Right lobe of liver (tissue), 4 donors: ENCODE data around the gene CAMTA2.

GRCh38 chr17:4499022-4499503, 382 bp downstream of the SPNS2 start:
- PRO-cap, 4 experiments, result no peak in any of the 4 experiments
- RAMPAGE, long total RNA, 2 experiments, result no peak in any of the 2 experiments

GRCh38 chr17:4537490-4538275, 17.5 kb downstream of the MYBBP1A start:
- PRO-cap, 4 experiments, result no peak in any of the 4 experiments
- RAMPAGE, long total RNA, 2 experiments, result no peak in any of the 2 experiments

- PRO-cap, 4 experiments, result no peak in any of the 4 experiments
- RAMPAGE, long total RNA, 2 experiments, result no peak in any of the 2 experiments
Observed at GRCh38 chr17:4586041-4586724, 1.9 kb downstream of the SMTNL2 start.

- PRO-cap, 4 experiments, result no peak in any of the 4 experiments
- RAMPAGE, long total RNA, 2 experiments, result no peak in any of the 2 experiments
Observed at GRCh38 chr17:4607347-4607865, 23.1 kb downstream of the SMTNL2 start.

DNA sequence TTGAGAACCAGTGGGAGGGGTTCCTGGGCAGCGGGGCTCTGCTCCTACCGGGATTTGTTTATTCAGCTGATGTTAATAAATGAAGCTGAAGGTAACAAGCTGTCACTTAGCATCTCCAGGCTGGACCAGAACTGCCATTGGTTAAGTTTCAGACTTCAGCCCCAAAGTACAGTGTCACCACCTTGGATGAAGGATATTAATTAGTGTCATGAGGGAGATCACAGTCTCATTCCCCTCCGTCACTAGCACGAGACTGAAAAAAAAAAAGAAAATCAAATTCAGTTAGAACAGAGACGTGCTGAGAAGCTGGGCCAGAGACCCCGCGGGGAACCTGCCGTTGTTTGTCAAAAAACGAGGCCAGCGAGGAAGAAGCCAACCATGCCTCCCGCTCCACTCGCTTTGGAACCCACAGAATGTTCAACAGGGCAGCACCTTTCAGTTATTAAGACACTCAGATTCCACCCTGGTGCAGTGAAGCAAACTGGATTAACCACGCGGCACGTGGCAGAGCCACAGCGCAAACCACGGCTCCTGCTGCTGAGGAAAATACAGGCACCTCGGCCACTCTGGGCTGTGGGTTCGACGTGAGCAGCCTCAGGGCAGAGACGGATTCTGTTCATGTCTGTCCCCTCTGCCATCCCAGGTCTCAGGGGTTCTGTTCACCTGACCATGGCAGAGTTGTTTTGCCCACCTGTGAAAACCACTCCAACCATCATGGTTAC, 24.5 kb downstream of the ALOX15 start:
- PRO-cap, 4 experiments, result no peak in any of the 4 experiments
- RAMPAGE, long total RNA, 2 experiments, result no peak in any of the 2 experiments

DNA sequence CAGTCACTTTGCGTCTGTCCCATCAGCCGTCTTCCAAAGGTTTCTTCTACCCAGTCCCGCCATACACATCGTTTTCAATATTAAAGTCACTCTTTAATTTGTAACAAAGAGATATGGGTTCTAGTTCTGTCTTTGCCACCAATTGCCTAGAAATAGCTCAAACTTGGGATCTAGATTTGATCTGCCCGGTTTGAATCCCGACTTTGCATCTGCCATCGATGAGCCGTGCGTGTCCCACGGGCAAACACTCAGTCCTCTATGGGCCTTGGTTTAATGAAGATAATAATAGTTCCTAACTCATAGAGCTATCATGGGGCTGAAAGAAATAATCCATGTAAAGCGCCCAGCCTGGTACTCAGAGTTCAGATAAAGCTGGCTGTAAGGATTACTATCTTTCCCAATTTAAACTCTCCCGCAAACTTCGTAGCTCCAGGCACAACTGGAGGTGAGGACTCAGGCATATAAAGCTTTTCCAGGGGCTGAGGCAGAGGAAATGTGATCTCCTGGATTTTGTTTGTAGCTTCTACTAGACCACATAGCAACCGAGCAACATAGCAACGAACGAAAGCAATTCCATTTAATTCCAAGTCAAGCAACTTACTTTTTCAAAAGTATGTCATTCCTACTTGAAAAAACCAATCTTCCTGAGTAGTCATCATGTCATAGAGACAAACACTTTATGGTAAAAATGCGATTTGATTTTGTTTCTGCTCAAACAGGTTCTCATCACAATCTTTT, 16.3 kb downstream of the ALOX15 start:
- PRO-cap, 4 experiments, result no peak in any of the 4 experiments
- RAMPAGE, long total RNA, 2 experiments, result no peak in any of the 2 experiments

- PRO-cap, 4 experiments, result no peak in any of the 4 experiments
- RAMPAGE, long total RNA, 2 experiments, result no peak in any of the 2 experiments
Observed at GRCh38 chr17:4716931-4718275, 7.0 kb downstream of the ARRB2 start.

DNA sequence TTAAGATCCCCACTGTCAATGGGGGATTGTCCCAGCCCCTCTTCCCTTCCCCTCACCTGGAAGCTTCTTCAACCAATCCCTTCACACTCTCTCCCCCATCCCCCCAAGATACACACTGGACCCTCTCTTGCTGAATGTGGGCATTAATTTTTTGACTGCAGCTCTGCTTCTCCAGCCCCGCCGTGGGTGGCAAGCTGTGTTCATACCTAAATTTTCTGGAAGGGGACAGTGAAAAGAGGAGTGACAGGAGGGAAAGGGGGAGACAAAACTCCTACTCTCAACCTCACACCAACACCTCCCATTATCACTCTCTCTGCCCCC, 10.2 kb upstream of the MED11 start:
- PRO-cap, 4 experiments, result no peak in any of the 4 experiments
- RAMPAGE, long total RNA, 2 experiments, result no peak in any of the 2 experiments

DNA sequence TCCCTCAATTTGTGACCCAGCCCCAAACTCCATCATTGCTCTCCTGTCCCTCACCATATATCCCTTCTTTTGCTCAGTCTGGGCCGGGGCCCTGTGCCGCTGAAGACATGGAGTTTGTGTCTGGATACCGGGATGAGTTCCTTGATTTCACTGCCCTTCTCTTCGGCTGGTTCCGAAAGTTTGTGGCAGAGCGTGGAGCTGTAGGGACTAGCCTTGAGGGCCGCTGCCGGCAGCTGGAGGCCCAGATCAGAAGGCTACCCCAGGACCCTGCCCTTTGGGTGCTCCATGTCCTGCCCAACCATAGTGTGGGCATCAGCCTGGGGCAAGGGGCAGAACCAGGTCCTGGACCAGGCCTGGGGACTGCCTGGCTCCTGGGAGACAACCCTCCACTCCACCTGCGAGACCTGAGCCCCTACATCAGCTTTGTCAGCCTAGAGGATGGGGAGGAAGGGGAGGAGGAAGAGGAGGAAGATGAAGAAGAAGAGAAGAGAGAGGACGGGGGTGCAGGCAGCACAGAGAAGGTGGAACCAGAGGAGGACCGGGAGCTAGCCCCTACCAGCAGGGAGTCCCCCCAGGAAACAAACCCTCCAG, 809 bp upstream of the CXCL16 start:
- PRO-cap, 4 experiments, result no peak in any of the 4 experiments
- RAMPAGE, long total RNA, 2 experiments, result no peak in any of the 2 experiments

GRCh38 chr17:4741578-4742263, 2.0 kb upstream of the CXCL16 start:
- PRO-cap, 4 experiments, result no peak in any of the 4 experiments
- RAMPAGE, long total RNA, 2 experiments, result no peak in any of the 2 experiments

GRCh38 chr17:4744868-4745435, 5.2 kb upstream of the CXCL16 start:
- PRO-cap, 4 experiments, result no peak in any of the 4 experiments
- RAMPAGE, long total RNA, 2 experiments, result no peak in any of the 2 experiments

DNA sequence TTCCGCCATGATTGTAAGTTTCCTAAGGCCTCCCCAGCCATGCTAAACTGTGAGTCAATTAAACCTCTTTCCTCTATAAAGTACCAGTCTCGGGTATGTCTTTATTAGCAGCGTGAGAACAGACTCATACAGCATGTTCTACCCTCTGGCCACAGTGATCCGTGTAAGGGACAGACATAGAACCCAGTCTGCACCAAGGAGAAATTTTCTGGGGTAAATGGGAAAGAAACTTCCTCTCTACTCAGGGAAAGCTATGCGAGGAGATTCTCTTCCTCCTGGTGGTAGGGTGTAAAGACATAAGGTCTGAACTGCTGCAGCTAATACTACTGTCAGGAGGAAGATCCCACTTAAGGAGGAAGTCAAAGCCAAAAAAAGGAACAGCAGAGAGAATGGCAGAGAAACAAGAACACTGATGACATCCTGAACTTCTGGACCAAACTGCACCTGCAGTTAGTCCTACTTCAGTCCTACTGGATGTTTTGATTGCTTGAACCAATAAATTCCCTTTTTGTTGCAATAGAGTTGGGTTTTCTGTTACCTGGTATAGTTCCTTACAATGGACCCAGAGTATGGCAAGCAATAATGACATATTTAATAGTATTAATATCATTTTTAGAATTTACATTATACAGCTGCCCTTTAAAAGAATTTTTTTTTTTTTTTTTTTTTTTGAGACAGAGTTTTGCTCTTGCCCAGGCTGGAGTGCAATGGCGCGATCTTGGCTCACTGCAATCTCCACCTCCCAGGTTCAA, 7.0 kb upstream of the TM4SF5 start:
- PRO-cap, 4 experiments, result peak in 1 of 4 experiments; most common plus-strand start position 326 of the sequence (in 1); most common minus-strand start position 322 of the sequence (in 1)
- RAMPAGE, long total RNA, 2 experiments, result no peak in any of the 2 experiments

GRCh38 chr17:4787344-4787543, 1.1 kb upstream of the VMO1 start:
- PRO-cap, 4 experiments, result no peak in any of the 4 experiments
- RAMPAGE, long total RNA, 2 experiments, result no peak in any of the 2 experiments

- PRO-cap, 4 experiments, result no peak in any of the 4 experiments
- RAMPAGE, long total RNA, 2 experiments, result no peak in any of the 2 experiments
Observed at GRCh38 chr17:4852019-4852758, 19.0 kb downstream of the MINK1 start.

- PRO-cap, 4 experiments, result peak in 1 of 4 experiments; most common plus-strand start chr17:4859118 (in 1)
- RAMPAGE, long total RNA, 2 experiments, result no peak in any of the 2 experiments
Observed at GRCh38 chr17:4858450-4859296, 25.5 kb downstream of the MINK1 start.

DNA sequence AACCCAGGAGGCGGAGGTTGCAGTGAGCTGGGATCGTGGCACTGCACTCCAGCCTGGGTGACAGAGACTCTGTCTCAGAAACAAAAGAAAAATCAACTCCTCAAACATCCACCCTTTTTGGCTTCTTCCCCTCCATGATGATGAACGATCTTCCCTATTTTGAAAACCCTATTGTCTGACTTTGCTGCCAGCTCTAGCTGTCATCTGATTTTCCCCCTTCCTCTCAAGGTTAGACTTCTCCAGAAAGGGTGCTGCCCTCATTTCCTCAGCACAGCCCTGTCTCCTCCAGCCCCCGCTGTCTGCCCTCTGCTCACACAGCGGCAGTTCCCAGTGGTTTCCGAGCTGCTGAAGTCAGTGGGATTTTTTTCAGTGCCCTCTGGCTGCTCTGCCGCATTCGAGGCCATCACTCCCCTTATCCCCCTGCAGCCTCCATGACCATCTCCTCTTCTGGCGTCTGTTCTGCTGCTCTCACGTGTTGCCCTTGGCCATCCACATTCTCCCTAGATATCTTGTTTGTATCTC, 26.6 kb upstream of the C17orf107 start:
- PRO-cap, 4 experiments, result peak in 2 of 4 experiments; most common plus-strand start position 323 of the sequence (in 2); most common minus-strand start position 146 of the sequence (in 1)
- RAMPAGE, long total RNA, 2 experiments, result no peak in any of the 2 experiments

DNA sequence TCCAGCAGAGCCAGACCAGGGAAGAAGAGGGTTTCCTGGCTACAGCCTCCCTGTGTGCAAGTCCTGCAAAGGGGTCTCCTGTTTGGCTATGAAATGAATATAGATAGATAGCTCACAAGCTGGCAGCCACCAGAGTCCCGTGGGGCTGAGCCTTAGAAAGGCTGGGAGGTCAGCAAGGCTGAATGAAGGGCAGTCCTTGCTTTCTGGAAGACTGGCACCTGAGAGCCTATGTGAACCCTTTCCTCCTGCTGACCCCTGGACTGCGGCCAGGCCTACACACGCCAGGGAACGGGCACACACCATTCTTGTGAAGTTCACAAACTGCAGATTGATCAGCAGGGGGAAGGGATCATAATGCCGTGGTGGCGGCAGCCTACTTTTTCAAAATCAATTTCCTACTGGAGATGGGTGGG, 1.0 kb upstream of the C17orf107 start:
- PRO-cap, 4 experiments, result peak in 4 of 4 experiments; most common plus-strand start position 338 of the sequence (in 2)
- RAMPAGE, long total RNA, 2 experiments, result no peak in any of the 2 experiments

DNA sequence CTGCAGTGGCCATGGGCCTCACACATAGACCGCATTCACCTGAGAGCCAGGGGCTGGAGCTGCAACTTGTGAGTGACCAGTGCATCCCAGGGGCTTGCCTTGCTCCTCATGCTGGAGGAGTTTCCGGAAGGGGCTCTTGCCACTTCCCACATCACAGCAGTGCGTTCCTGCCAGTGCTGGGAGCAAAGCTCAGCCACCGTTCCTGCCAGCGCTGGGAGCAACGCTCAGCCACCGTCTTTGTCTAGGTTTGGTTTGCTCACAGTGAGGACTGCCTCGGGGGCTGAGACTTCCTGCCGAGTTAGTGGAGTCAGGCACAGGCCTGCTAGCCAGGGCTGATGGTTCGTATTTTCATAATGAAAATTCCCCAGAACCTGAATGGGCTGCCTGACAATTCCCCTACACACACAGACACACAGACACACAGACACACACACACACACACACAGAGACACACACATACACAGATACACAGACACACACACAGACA, 5.4 kb upstream of the CHRNE start:
- PRO-cap, 4 experiments, result peak in 3 of 4 experiments; most common plus-strand start position 244 of the sequence (in 2); most common minus-strand start position 161 of the sequence (in 1)
- RAMPAGE, long total RNA, 2 experiments, result start-site peak on the plus strand in 1 of 2 experiments, centred at position 199 of the sequence, 31 reads per replicate; start-site peak on the minus strand in 1 of 2 experiments, centred at position 130 of the sequence, 6 reads per replicate

GRCh38 chr17:4949323-4949992, 1.1 kb upstream of the PFN1 start:
- PRO-cap, 4 experiments, result peak in 4 of 4 experiments; most common plus-strand start chr17:4949569 (in 2); most common minus-strand start chr17:4949682 (in 3)
- RAMPAGE, long total RNA, 2 experiments, result no peak in any of the 2 experiments

GRCh38 chr17:4986812-4987887, at the start of gene CAMTA2:
Gene CAMTA2, minus strand, starts transcription at chr17:4987675.
- PRO-cap, 4 experiments, result peak in 4 of 4 experiments; most common plus-strand start chr17:4987816 (in 4); most common minus-strand start chr17:4987655 (in 2)
- RAMPAGE, long total RNA, 2 experiments, result start-site peak on the plus strand in 2 of 2 experiments, at chr17:4987802-4987819 at its widest, 6 to 9 reads per replicate